Neutrophil (primary cell): ENCODE measurements around a stretch of chr7.

DNA sequence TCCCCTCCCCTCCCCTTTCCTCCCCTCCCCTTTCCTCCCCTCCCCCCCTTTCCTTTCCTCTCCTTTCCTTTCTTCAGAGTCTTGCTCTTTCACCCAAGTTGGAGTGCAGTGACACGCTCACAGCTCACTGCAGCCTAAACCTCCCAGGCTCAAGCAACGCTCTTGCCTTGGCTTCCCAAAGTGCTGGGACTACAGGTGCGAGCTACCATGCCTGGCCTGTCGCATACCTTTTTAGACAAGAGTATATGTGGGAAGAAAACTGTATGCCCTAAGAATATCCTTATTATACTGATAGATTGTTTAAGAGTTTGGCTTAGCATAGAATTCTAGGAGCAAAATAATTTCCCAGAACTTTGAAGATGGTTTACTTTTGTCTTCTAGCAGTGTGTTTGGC lies 2.6 kb downstream of the DYNC2I1 start:
- PRO-cap, result no peak

DNA sequence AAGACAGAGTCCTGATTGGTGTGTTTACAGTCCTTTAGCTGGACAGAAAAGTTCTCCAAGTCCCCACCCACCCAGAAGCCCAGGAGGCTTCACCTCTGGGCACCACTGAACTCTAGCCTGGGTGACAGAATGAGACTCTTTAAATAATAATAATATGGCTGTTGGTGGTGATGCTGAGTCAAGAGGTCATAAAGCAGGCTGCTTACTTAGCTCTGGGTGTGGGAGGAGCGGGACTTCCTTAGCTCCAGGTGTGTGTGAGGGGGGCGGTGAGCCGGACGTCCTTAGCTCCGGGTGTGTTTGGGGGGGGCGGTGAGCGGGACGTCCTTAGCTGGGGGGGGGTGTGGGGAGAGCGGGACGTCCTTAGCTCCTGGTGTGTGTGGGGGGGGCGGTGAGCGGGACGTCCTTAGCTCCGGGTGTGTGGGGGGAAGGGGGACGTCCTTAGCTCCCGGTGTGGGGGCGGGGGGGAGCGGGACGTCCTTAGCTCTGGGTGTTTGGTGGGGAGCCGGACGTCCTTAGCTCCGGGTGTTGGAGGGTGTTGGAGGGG lies 7.0 kb downstream of the DYNC2I1 start:
- PRO-cap, result no peak

- PRO-cap, result no peak
These were observed 9.2 kb downstream of the DYNC2I1 start for GRCh38 chr7:158865384-158866159.

DNA sequence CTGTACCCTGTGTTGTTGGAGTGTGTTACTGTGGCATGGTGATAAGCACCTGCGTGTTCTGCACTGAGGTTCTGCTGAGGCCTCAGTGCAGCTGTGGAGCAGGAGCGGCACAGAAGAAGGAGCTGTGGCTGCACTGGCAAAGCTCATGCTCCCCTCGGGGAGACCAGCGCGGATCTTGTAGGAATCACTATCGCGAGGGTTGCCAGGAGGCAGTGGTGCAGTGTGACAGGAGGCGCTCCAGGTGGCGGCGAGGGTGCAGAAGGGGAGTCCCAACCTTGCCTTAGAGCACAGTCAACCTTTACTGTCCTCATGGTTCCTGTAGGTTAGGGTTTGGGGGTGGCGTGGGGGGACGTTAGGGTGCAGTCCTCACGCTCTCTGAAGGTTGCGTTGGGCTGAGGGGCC lies 11.0 kb downstream of the DYNC2I1 start:
- PRO-cap, result no peak

DNA sequence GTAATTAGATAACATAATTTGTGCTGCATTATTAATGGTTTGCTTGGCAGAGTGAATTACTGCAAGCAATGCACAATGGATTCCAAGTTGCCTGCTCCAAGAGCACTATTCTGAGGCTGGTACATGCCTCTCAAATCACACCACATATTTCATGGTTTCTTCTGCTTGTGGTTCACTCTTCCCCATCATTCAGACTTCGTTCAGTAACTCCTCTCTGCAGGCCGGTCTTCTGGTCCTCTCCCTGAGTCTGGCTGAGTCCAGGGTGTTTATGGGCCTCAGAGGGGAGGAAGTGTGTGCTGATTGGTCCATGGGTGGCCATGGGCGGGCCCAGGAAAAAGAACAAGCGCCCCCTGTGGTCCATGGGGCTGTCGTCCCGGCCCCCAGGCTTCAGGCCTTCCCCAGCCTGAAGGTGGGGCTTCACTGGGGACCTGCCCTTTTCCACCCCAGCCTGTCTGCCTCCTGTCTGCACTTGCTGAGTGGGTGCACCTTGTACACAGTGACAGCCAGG lies 123.8 kb downstream of the VIPR2 start:
- PRO-cap, result no peak

GRCh38 chr7:159098780-159099160 lies 45.9 kb downstream of the VIPR2 start:
- PRO-cap, result no peak